ENCODE measurements around a stretch of chr16.

- PRO-cap: bidirectional peak, plus-strand start at chr16:85555757, minus-strand start at chr16:85555294
These were observed 57.9 kb upstream of the GSE1 start for GRCh38 chr16:85555197-85555619.

DNA sequence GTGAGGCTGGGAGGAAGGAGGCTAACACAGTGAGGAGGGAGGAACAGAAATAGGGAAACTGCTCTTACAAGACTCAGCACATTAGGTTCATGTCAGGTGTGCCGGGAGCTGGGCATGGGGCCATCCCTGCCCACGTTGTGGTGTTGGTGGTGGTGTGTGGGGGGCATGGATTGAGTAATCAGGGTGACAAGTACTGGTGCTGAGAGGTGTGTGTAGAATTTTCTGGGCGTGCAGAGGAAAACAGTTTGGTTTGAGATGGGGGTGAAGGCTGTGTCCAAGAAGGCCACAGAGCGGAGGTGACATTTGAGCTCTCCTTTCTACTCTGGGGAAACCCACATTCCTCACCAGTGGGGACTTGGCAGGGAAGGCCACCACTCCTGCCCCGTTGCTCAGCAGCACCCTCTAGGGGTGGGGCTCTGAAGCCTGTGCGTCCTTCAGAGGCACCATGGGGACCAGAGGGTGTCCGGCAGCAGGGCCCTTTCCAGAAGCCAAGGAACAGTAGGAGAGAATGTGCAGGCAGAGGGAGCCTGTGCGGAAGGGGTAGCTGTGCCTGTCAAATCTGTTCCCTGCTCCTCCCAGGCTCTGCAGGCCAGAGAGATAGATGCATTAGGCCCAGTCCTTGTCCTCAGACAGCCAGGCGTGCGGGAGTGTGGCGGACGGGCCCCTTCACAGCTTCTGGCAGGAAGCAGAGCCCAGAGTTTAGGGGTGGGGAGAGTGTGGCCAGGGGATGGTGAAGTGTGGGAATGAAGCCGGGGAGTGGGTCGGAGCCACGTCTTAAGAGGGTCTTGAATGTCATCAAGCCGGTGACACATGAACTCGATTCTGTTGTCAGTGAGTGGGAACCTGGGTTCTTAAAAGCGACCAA is 48.6 kb upstream of the GSE1 start:
- PRO-cap: no peak

DNA sequence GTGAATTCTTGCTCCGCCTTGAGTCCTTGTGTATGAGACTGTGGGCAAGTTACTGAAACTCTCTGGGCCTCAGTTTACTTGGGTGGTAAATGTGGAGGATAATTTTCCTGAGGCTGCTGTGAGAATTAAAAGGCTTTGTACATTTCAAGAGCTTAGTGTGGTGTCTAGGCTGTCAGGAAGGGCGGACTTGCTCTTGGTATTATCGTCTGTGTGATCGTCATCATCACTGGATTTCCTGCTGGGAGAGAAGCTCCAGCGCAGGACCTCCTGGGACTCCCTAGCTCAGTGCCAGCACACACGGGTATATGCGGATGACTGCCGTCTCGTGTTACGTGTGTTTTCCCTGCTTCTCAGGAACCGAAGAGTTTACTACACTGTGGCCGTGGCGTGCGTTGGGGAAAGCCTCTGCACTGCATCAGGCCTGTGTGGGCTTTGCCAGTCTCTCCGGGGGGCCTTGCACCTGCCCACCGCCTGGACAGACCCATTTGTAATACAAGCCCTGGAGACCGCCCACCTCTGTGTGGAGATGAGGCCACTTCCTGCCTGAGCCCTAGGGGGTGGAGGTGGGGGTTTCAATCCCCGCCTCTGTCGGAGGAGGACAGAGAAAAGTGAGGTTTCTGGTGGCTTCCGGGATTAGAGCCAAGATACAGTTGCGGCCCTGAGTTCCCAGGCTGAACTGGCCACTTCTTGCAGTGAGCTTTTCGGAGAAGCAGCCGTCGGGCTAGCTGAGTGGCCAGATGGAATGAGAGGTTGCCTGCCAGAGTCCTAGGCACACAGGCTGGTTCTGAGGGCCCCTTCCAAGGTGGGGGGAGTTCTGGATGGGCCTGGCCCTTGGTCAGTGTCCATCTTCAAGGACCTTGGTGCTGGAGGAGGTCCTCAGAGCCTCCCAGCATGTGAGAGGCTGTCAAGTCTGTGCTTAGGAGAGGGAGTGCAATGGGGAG is 43.5 kb upstream of the GSE1 start:
- PRO-cap: no peak

- PRO-cap: no peak
These were observed 30.8 kb upstream of the GSE1 start for GRCh38 chr16:85582321-85582800.

- PRO-cap: no peak
These were observed 31.6 kb downstream of the GINS2 start for GRCh38 chr16:85657033-85657694.

DNA sequence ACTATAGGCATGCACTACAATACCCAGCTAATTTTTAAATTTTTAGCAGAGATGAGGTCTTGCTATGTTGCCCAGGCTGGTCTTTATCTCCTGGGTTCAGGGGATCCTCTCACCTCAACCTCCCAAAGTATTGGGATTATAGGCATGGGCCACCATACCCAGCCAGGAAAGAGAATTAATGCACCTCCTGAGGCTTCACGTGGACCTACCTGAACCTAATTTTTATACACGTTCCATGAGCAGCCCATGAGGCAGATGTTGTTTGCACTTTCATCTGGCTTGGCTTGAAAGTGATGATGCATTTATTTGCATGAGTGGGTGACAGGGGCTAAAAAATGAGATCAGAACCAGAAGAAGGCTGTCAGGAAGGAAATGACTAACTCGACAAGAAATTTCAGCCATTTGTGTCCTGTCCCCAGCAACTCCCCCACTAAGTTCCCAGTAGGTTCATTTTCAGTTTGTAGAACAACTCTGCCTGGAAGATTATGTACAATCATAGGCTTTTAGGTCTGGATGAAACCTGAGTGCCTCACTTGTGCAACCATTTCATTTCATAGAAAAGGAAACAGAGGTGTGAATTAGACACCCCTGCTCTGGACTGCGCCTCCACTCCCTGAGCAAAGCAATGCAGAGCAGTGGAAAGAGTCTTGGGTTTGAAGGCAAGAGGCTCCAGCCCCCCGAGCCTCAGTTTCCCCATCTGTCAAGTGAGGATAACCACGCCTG is 10.2 kb upstream of the IRF8 start:
- PRO-cap: no peak

DNA sequence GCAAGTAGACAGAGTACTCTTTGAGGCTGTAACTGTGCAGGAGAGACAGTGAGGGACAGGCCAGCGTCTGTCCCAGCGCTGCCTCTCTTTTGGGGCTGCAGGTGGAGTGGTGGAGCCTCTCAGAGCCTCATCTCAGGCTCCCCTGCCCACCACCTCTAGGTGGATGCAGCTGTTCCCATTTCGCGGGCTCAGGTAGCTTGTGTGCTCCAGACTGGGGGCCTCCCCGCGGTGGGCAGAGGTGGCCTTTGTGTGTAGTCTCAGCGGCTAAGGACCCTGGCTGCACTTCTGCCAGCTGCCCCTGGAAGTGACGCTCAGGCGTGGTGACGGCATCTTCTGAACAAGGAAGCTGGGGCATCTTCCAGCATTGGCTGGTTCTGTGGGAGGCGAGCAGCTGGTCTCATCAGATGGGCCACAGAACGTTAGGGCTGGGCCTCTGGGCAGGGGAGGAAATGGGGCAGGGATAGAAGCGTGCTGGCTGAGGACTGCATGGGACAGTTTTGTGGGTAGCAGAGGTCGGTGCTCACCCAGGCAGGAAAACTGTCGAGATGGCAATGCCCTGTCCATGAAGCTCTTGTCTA is 16.1 kb downstream of the IRF8 start:
- PRO-cap: no peak

DNA sequence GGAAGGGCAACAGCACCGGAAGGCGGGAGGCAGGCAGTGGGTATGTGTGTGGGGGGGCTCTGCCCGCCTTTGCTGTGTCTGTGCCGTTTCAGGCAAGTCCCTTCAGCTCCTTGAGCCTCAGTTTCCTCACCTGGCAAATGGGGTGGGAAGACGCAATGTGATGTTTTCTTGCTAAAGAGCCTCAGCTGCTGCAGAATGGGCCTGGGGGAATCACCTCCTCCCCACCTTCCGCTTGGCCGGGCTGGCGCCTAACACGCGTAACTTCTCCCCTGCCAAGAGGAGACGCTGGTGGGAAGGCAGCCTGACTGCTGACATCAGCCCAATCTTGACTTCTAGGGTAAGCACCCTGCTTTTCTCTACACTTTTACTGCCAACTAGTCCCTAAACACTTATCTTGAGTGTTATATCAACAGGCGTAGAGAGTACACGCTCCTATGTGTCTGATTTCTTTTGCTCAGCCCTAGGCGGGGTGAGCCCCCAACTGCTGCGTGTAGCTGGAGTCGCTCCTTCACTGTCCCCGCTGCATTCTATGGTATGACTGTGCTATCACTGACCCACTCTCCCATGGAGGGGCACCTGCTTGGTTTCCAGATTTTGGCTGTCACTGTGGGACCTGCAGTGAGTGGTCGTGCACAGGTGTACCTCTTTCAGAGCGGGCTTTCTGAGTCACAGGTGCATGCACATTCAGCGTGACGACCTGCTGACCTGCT is 33.1 kb downstream of the IRF8 start:
- PRO-cap: no peak

GRCh38 chr16:85947543-85948335 is 48.8 kb downstream of the IRF8 start:
- PRO-cap: no peak

- PRO-cap: no peak
These were observed 130.4 kb downstream of the IRF8 start for GRCh38 chr16:86029284-86029880.

DNA sequence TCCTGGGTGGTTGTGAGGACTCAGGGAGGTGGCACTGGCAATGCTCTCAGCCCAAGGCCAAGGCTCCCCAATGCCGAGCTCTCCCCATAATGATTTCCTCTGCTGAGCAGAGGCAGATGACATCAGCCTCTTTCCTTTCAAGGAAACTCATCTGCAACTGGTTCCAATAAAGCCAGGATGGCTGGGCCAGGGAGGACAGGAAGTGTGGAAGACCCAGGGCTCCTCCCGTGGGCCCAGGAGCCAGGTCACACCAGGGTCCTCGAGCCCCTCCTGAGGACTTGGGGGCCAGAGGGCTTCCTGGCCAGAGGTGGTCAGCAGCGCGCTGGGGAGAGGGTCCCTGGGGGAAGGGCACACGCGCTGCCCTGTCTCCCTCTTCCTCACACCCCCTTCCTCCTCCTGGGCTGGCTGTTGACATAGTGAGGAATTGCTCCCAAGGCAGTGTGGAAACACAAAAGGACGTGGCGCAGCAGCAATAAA is 152.3 kb downstream of the IRF8 start:
- PRO-cap: no peak

DNA sequence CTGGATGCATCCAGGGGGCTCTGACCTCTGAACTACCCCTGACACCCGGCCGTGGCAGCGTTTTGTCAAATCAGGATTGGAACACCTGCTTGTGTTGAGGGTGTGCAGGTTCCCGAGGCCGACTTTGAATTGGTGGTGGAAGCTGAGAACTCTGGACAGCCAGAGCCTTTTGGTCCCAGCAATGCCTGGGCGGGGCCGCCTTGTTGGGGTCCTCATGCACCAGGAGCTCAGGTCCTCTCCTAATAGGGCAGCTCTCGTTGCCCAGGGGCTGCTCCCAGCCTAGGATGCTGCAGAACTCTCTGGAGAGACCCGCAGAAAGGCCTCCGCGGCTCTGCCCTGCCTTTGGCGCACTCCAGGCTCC is 153.0 kb downstream of the IRF8 start:
- PRO-cap: no peak

DNA sequence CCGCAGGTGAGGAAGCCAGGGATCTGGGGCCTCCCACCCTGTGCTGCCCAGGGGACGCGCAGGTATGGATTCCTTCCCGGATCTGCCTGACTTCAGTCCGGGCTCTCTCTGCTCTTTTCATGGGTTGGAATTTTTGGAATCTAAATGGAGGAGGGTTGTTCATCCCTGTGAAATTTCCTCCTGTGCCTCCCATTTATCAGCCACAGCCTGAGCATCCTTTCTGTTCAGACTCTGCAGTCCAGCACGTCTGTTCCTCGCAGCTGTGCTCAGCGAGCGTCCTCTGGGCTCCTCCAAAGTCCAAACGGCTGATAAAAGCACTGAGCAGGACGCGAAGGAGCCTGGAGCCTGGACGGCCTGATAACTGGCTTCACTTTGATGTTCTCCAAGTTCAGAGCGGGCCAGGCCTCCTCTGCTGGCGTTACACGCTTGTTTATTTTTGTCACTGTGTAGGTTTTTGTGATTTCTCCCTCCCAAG is 290.7 kb upstream of the FOXF1 start:
- PRO-cap: no peak

DNA sequence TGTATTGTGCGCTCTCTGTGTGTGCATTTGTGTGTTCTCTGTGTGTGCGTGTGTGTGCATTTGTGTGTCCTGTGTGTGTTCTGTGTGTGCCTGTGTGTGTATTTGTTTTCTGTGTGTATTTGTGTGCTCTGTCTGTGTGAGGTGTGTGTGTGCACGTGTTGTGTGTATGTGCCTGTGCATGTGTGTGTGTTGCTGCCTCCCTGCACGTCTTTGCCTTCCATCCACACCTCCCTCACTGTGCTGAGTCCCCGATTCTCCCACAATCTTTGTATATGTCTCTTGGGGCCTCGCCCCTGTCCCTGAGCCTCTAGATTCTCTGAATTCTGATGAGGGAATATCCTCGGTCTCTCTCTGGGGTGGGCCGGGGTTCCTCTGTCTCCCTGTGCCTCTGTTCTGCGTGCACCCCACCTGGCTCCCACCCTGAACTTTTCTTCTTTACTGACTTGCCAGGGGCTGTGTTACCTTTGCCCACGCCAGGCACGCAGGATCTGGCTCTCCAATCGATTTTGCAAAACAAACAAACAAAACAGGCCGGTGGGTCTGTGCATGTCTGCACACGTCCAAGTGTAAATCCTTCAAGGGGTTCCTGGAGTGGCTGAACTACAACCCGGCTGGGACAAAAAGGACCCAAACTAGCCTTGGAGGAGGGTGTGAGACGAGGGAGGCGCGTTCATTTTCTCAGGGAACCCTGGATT is 8.2 kb upstream of the FOXF1 start:
- PRO-cap: no peak

DNA sequence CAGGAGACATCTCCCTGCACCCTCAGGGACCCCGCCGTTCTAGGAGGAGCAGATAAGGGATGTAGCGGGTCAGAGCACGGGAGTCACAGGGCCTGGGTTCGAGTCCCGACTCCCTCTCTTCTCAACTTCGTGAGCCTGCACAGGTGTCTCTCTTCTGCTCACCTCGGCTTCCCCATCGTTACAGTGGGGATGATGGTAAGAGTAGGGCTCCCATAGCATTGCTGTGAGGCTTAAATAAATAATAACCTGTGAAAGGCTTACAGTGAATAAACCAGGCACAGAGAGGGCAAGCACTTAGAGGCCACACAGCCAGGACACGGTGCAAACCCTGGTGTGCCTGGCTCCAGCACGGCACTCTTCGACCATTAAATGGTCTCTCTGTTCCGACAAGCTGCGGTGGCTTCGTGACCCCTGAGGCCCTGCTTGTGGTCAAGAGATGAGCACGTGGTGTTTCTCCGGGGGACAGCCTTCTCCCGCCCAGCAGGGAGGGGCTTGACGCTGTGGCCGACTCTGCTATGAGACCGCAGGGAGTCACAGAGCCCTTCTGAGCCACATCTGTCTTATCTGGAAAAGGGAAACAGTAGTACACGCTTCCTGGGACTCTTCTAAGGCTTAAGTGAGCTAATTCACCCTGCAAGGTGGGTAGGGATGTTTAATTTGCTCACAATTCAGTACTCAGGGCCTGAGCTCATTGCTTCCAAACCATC is 10.4 kb downstream of the FOXF1 start:
- PRO-cap: no peak

DNA sequence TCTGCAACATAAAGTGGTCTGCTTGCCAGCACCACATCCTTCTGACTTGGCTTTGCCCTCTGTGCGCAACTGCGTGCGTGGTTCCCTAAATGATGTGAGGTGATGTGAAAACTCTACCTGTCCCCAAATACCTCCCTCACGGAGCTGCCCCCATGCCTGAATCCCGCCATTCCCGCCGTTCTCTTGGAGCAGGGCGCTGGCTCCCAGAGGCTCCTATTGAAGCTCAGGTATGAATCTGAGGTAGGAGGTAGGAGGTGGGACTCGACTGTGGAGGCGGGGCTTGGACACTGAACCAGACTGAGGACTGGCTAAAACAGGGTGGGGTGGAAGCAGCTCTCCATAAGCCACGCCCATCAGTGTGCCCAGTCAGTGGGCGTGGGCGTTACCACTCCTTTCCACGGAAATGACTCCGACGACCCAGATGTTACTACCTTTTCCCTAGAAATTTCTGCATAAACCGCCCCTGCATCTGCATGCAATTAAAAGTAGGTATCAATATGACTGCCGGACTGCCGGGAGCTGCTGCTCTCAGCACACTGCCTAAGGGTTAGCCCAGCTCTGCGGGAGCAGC is 40.9 kb downstream of the FOXL1 start:
- PRO-cap: no peak

GRCh38 chr16:86931015-86932026 is 353.0 kb downstream of the FOXL1 start:
- PRO-cap: no peak

DNA sequence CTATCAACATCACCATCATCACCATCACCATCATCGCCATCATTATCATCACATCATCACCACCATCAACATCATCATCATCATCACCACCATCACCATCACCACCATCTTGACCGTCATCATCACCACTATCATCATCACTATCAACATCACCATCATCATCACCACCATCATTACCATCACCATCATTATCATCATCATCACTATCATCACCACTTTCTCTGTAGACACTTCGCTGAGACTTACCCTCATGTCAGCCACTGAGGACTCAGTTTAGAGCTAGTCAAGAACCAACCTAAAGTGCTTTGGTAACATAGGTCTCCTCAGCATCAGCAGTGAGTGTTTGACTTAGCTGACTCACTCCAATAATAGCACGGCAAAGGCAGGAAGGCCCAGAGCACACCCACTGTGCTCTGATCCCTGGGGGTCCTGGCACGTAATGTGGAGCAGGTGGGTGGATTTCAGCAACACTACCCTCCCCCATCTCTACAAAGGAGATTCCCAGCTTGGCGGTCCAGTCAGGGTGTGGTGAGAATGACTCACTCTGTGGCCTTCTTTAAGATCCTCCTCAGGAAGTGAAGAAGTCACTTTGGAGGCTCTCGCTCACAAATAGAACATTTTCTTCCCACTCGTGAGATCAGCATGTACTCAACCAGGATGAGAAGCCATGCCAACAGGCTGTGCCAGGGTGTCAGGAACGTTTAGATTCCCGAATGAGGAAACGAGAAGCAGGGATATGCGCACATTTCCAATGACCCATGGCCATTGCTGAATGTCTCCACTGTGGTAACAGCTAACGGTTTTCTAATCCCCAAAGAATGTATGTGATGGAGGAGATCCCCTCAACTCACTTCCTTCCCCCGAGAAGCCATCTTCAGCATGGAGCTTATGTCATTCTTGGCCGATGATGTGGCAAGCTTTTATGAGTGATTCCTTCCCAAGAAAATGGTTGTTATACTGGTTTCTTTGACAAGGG is 365.4 kb downstream of the C16orf95 start:
- PRO-cap: no peak

DNA sequence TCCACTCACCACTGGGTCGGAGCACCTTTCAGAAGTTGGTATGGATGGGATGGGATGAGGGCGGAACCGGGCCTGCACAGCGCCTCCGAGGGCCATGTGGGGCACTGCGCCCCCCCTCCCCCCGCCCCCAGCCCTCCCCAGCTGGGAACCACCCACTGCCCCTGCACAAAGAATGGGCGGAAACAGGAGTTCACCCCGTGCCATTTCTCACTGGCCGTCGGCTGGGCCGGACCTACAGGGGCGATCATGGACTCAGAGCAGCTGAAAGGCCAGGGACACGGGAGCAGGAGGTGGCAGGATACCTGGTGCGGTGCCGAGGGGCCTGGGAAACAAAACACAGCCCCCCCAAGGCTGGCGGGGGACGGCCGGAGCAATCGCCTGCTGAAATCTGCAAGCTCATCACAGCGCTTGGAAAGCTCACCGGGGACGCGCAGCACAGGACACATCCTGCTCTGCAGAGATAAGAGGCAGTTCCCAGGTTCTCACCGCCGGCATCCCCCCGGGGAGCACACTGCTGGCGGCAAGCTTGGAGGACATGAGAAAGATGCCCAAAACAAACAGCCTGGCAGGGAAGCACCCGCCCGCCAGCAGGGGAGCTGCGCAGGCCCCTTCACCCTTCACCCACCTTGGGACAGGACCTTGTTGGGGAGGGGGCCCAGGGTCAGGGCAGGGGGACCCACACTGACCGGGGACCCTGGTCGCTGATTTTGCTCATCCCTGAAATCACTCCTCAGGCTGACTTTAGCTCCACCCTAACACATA is 264.0 kb downstream of the C16orf95 start:
- PRO-cap: no peak

GRCh38 chr16:87207551-87208076 is 109.6 kb downstream of the C16orf95 start:
- PRO-cap: no peak

All from left colon (tissue), 1 donor.